Vermiform appendix (tissue), 1 donor: ENCODE measurements around a stretch of chr6.

- PRO-cap = unidirectional peak, plus-strand start at chr6:14269702
Measured at GRCh38 chr6:14269341-14269955, 151.9 kb downstream of the CD83 start.

GRCh38 chr6:14476613-14477668 lies 359.4 kb downstream of the CD83 start:
- PRO-cap = no peak

DNA sequence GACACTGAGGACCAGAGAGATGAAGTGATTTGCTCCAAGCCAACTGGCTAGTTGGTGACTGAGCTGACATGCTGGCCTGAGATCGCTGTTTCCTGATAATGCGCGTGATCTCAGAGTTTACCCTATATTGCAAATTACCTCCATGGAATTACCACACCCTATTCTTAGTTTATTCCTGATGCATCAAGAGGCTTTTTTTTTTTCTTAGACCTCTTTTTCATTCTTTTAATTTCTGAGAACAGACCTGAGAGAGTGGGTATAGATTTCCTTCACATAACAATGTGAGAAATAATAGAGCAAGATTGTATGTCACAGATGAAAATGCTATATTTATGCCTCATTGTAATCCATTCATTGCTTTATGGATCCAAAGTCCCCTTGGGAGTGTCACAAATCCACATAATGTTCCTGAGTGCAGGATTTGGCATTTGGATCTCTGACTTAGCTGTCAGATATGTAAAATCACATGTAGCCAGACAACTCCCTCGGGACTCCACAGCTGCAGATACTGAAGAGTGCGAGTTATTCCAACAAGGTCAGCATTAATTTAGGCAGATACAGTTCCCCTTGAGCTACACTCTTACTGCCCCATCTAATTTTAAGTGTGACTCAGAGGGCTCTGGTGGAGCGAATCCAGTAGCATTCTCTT lies 433.1 kb downstream of the CD83 start:
- PRO-cap = no peak

DNA sequence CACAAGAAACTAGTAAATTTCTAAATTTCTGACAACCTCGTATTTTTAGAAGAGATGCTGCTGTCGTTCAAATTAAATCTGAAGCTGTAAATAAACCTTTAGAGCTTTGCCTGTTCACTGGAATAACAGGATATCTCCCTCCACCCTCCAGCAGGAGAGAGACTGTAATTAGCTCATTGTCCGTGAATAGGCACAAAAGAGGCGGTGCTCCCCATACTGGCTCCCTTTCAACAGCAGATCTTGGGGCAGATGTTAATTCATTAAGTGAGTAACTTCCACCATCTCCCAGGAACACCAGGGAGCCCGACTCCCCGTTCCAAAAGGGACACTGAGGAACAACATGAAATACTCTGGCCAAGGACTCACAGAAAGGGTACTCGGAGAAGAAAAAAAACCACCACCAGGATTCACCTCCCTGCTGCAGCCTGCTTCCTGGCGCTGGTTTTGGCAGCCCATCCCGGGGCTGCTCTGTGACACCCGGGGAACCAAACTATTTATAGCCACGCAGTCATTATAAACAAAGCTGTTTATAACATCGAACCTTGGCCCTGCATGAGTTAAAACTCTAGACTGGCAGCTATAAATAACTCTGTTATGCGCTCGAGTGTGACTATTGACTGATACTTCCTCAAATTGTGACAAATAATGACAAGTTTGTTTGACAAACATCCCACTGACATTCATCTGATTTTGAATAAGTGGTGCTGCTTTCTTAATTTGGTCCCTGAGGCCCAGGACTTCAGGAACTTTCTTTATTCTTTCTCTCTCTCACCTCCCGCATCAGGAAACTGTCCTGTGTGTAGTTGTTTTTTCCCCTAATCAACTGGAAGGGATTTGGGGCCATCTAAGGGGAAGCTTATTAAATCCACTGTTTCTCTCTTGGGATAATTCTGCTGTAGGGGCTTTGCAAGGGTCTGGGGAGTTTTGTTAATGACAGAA lies 521.5 kb downstream of the CD83 start:
- PRO-cap = unidirectional peak, plus-strand start at position 727 of the sequence

- PRO-cap = no peak
Measured at GRCh38 chr6:14719111-14719806, 526.6 kb upstream of the JARID2 start.

DNA sequence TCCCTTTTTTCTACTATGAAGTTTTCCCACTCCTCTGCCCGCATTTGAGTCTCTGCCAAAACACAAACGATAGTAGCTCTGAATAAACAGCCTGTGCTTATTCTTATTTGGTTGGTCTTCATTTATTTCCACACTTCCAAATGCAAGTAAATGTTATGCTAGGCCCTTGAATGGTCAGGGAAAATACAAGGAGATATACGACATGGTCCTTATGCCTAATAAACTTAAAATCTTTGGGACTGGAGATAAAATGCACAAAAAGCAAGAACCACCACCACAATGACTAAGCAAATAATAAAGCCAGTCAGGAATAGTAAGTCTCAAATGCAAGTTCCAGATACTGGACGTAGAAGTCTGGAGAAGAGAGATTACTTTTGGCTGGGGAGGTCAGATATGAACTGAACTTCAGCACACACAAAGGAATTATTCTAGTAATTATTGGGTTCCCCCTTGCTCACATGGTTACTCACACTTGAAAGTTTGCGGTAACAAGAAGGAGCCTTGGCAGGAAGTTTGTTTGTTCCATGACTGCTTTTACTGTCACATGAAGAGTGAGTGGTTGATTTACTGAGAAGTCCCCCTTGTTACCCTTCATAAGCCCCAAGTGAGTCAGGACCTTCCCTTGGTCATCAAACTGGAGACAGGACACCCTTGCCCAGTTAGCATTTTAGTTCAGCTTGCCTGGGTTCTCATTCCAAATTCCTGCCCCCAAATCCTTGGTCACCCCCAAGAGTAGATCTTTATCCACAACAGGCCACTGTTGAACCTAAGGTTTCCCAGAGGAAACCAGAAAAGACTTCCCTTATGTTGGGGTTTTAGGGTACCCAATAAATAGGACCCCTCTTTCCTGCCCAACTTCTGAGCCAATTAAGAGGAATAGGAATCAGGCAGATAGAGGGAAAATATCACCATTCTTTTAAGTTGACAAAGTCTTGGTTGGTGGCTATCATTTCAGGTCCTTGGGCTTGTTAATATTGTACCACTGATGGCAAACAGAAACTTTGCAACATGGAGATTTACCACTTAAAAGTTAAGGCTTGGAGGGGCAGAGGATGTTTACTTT lies 511.1 kb upstream of the JARID2 start:
- PRO-cap = bidirectional peak, plus-strand start at position 625 of the sequence, minus-strand start at position 400 of the sequence

DNA sequence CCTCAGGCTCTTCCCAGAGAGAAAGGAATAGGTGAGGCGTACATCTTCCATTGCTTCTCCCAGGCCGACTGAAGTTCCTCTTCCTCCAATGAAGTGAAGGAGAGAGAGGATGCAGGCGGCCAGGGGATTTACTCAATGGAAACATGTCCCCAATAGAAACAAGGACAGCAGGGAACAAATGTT lies 510.5 kb upstream of the JARID2 start:
- PRO-cap = no peak

DNA sequence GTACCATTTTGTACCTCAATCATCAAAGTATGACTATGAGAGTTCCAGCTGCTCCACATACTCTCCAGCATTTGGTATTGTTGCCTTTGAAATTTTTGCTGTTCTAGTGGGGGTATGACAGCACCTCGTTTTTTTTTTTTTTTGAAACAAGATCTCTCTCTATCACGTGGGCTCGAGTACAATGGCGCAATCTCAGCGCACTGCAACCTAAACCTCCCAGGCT lies 144.8 kb upstream of the JARID2 start:
- PRO-cap = no peak

DNA sequence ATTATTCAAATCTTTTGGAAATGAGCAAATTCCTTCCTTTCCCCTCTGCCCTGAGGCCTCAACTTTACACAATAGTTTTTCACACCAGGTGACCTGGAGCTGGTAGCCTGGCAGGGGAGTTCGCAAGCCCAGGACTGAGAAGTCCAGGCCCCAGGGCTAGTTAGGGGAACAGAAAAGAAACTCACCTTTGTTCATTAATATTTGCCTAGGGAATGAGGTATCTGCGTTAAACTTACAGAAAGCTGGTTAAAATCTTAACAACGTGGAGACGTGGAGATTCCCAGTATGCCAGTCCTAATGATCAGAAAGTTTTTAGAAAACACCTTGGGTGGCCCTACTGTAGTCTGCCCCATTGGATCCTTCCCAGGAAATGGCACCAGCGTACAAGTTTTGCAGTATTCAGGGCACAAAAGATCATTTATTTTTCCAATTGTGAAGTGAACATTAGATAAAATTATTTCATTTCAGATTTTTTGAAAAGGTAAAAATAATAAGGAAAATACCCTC lies 2.4 kb upstream of the JARID2 start:
- PRO-cap = no peak

GRCh38 chr6:15244622-15245262 lies 1.1 kb upstream of the JARID2 start:
- PRO-cap = bidirectional peak, plus-strand start at chr6:15244941, minus-strand start at chr6:15244938; bidirectional peak, plus-strand start at chr6:15244982, minus-strand start at chr6:15245018

GRCh38 chr6:15253575-15254746 lies 8.1 kb downstream of the JARID2 start:
- PRO-cap = no peak

DNA sequence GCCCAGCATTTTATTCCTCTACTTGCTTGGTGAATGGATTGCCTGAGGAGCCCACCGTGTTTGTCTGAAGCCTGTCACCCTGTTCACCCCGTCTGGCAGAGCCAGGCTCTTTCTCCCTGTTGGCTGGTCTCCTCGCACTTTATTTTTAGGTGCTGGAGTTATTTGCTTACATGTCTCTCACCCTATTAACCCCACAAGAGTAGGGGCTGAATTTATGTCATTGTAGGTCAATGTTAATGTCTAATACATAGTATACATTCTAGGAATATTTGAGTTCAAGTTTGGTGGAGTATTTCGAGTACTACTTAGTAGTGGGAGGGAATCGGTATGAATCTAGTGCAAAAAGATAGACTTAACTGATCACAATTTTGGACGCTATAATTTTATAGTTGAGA lies 10.7 kb downstream of the JARID2 start:
- PRO-cap = no peak

GRCh38 chr6:15266146-15266666 lies 20.3 kb downstream of the JARID2 start:
- PRO-cap = no peak

- PRO-cap = no peak
Measured at GRCh38 chr6:15274677-15275379, 29.0 kb downstream of the JARID2 start.

DNA sequence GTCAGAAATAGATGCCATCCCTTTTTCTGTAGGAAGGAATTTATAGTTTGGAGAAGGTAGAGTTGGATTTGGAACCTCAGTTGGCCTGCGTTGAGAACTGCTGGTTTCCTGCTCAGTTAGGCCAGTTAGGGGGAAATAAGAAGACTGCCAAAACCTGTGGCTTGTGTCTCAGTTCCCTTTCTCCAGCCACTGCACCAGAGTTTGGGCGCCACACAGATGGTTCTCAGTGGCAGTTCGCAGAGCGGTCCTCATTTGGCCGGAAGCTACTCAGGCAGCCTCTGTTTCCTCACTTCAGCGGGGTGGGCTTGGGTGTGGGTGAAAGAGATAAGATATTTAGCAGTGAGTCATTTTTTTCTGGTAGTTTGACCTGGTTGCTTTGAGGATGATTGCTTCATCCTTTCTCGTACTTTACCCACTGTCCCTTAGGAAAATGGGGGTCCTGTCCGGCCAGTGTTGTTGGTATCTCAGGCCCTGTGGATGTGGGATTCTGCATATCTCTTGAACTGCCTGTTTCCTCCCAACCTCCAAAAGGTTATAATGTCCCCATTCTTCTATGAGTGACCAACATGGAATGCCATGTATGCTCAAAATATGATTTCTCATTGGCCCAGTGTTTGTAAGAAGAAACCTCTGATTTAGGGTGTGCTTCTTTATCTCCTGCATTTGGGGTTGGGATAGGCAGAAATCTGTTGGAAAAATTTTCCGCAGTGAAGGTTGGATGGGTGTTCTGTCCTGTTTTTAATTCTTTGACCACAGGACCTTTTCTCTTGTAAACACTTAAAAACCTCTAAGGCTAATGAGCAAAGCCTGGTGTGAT lies 53.8 kb downstream of the JARID2 start:
- PRO-cap = no peak

DNA sequence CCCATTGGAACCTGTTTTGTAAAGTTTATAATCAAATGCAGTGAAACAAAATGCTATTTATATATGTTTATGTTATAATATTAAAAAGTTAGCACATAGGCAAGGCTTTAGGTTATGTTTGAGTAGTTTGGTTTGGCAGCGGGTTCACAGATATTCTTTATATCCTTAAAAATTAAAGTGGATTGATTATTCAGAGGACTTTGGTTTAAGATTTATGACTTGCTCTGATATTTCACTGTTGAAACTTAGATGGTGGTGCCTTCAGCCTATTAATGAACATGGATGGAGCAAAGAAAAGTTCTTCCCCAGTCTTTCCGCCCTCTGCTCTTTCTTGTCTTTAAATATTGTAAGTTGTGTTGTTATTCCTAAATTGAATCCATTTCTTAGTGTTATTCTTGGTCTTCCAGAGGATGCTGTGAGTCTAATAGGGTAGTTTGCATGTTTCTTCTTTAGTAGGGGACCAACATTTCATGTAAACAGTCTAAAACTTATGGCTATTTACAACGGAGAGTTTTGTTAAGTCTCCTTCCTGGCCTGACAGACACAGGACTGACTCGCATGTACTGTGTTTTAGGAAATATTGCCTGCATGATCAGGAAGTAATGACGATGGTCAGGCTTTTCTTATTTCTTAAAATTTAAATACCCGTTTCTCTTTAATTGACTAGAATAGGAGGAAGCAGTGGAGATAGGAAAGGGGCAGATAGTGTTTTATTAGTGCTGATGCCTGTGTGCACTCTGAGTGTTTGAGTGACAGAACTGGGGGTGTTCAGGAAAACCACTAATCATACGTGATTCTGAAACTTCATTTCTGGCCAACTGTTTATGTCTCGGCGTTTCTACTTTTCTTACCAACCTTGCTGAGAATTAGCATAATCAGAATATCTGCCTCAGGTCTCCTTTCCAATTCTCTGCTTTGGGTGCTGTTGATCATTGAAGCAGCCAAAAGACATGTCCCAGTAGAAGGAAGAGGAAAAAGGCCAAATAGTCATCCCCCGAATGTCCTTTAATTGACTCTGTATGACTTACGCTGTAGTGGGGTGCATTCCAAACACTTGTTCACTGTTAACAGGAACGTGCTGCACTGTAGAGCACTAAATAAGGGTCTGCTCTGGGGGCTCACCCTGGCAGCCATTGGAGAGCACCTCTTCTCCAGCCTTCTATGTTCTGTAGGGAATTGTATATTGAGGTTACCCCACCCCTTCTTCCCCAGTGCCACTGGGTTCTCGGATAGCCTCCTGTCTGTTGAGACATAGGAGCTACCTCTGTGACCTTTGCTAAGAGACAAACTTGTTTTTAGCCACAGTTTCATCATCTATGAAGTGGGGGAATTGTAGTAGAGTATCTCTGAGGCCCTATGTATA lies 152.7 kb downstream of the JARID2 start:
- PRO-cap = no peak

DNA sequence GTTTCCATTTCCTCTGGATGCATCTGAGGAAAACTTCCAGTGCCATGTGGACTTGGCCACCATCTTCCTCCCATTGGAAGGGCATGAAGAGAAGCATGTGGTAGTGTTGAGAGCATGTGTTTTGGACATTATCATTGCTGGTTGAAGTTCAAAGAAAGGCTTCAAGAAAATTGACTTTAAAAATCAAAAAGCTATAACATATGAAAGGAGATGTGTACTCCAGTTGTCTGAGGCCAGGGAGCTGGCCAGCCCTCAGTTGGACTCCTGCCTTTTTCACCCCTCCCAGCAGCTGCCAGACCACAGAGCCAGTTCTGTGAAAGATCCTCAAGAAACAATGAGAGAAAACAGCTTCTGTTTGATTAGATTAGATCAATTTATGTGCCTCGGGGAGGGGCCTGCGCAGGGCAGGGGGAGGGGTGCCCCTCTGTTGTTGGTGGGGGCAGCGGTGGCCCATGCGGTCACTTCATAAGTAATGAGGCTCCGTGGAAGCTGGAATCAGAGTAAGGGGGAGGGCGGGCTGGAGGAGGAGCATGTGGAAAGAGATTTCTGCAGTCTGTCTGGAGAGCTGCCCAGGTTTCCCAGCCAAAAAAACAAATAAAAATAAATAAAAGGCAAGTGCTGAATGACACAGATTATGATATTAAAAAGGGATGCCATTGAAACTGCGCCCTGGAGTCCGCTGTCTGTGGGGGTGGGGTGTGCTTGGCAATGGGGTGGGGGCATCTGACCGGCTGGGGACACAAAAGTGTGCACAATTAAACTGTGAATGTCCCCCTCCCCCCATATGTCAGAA lies 154.1 kb downstream of the JARID2 start:
- PRO-cap = no peak

- PRO-cap = no peak
Measured at GRCh38 chr6:15403868-15404334, 158.0 kb downstream of the JARID2 start.

GRCh38 chr6:15470290-15471508 lies 192.1 kb downstream of the DTNBP1 start:
- PRO-cap = no peak

- PRO-cap = no peak
Measured at GRCh38 chr6:15475166-15475800, 187.5 kb downstream of the DTNBP1 start.